ENCODE data around the genes PERP and REPS1.

GRCh38 chr6:136962635-136963113 is 40.6 kb downstream of the SLC35D3 start:
- PRO-cap, result no peak

DNA sequence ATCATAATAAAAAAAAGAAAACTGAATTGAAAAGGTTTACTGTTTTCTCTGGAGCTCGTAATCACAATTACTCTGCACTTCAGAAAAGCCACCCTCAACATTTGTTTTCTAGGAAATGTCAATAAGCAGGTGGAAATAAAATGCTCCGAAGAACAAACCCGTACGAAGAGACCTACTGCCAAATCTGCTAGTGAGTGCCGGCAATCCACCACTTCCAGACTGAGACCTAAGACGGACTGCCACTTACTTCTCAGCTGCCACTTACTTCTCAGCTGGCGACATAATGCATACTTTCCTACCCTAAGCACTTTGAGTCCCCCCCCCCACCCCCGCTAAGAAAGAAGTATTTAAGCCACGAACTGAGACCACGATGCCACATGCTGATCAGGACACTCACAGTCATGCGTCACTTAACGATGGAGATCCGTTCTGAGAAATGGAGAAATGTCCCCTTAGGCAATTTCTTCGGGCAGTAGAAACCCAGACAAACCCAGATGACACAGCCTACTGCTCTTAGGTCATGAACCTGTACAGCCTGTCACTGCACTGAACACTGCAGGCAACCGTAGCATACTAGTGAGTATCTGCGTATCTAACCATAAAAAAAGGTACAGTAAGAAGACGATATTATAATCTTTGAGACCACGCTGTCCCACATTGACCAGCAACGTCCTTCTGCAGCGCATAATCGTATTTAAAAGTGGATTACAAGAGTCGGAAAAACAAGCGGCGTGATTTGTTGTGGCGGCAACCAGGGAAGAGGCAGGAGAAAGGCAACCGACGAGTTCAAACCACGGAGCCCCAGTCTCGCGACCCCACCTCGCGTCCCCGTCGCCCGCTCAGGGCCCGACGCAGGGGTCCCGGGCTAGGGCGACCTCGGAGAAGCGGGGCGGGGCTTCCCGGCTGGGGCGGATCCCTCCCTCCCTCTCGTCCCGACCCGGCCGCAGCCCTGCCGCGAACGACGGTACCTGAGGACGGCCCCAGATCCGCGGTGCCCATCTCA is 609 bp downstream of the IFNGR1 start:
- PRO-cap, result bidirectional peak, plus-strand start at position 376 of the sequence, minus-strand start at position 221 of the sequence; bidirectional peak, plus-strand start at position 483 of the sequence, minus-strand start at position 437 of the sequence; bidirectional peak, plus-strand start at position 521 of the sequence, minus-strand start at position 555 of the sequence

GRCh38 chr6:137233722-137234061 is 14.5 kb upstream of the IFNGR1 start:
- PRO-cap, result no peak

DNA sequence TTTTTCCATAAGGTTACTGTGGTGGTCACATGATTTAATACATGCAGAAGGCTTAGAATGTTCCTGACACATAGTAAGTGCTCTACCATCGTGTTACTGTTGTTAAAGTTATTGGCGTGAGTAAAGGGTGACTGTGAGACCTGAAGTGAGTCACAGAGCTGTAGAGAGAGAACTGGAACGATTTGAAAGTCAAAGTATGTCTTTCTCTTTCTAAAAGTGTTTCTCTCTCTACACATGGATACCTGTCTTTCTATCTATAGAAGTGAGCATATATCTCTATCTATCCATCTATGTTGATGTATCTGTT is 153.9 kb upstream of the OLIG3 start:
- PRO-cap, result no peak

DNA sequence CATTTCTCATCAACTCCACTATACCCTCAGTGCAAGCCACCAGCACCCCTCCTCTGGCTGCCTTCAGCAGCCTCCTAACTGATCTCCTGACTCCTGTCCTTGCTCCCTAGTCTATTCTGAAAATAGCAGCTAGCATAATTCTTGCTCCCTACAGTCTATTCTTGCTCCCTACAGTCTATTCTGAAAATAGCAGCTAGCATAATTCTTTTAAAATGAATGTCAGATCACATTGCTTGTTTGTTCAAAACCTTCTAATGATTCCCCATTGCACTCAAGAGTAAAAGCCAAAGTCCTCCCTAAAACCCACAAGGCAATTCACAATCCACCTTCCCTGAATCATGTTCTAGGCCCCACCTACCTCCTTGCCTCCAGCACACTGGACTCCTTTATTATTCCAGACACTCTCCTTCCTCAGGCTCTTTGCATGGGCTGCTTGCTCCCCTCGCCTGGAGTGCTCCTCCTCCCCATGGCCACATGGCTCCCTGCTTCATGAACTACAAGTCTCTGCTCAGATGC is 164.2 kb upstream of the TNFAIP3 start:
- PRO-cap, result no peak

GRCh38 chr6:137780201-137781249 is 86.5 kb upstream of the TNFAIP3 start:
- PRO-cap, result no peak

GRCh38 chr6:137849214-137849771 is 17.8 kb upstream of the TNFAIP3 start:
- PRO-cap, result no peak

DNA sequence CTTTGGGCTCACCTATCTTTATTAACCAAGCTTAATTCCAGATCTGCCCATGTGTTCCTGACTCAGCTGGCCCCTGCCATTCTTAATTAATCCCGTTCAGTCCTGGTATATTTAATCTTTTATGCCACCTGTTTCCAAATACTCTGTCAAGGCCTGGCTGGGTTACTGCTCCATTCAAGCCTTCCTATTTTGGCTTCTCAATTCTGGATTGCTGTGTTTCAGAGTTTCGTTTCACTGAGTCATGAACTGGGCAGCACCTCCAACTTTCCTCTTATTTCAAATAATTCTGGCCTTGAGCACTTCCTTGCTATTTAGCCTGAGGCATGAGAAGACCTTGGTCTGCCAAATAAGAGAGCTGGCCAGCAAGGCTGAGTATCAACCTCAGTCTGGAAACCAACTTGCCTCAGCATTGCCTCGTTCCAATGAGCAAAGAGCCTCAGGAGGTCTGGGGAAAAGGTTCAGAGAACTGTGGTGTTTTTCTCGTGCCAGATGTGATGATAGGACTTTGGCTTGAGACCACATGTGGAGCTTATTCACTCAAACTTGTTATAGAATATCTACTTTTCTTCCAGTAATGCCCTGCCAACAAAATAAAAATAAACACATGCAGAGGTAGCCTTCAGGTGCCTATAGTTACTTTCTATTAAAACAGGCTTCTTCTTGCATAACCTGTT is 66.7 kb downstream of the TNFAIP3 start:
- PRO-cap, result no peak

GRCh38 chr6:138031358-138031826 is 75.8 kb downstream of the PERP start:
- PRO-cap, result no peak

DNA sequence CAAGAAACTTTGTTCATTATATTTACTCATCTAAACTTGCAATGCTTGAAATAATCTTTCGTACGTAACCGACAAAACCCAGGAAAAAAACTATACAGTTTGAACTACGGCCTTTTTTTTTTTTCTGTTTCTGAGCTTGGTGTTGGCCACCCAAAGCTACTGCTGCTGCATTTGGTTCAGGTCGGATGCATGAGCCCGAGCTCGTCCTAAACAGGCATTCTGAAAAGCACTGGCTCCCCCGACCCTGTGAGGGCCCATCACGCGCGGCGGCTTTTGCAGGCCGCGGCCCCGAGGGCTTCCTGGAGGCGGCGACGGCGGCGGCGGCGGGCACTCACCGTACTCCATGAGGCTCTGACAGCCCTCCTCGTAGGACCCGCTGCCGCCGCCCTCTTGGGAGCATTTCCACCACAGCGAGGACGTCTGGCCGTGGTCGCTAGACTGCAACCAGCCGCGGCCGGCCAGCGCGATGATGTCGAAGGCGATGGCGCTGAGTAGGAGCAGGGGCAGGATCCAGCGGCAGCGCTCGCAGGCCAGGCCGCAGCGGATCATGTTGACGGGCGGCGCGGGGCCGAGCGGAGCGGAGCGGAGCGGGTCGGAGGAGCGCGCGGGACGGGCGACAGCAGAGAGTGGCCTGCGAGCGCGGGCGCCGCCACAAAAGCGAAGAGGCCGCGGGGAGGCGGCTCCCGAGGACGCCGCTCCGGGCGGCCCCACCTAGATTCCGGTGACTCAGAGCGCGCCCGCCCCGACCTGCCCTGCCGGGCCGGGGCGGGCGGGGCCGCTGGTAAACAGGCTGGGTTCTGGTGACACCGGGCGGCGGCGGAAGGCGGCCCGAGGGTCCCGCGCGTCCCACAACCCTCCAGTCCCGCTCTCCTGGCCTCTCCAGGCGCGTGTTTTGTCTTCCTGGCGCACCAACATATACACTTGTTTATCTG is at the start of gene PERP:
Gene PERP (minus strand): TSS at position 628 of the 932 bp plus-strand sequence.
- PRO-cap, result bidirectional peak, plus-strand start at position 793 of the sequence, minus-strand start at position 628 of the sequence

GRCh38 chr6:138227099-138227921 is 9.0 kb upstream of the PBOV1 start:
- PRO-cap, result no peak

GRCh38 chr6:138772712-138773069 is 878 bp upstream of the CCDC28A start:
- PRO-cap, result no peak

- PRO-cap, result no peak
These were observed 1.0 kb downstream of the REPS1 start for GRCh38 chr6:138987035-138987425.

GRCh38 chr6:138987426-138988597 is at the start of gene REPS1:
Gene REPS1 (minus strand): TSS chr6:138988253.
- PRO-cap, result bidirectional peak, plus-strand start at chr6:138987723, minus-strand start at chr6:138987638; unidirectional peak, minus-strand start at chr6:138987939; bidirectional peak, plus-strand start at chr6:138988440, minus-strand start at chr6:138988282

GRCh38 chr6:139133453-139133652 is 1.5 kb upstream of the HECA start:
- PRO-cap, result bidirectional peak, plus-strand start at chr6:139133503, minus-strand start at chr6:139133235

DNA sequence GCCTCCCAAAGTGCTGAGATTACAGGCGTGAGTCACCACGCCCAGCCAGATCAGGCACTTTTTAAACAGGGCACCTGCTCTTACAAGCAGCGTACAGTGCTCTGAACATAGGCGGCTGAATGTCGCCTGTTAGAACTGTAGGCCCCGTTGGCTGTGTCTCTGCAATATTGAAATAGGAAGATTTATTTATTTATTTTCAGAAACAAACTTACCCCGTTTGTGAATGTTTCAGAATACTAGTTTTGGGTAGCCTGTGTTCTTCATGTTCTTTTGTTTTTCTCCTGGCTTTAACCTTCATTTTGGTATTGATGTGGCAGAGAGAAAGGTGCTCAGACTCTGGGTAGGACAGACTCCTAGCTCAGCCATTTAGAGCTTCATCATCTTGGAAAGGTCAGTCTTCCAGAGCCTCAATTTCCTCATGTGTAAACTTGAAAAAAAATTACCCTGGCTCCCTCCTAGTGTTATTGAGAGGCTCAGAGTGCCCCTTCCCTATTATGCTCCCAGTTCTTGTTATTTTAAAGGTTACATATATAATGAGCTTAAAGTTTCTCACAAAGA is 2.1 kb downstream of the HECA start:
- PRO-cap, result bidirectional peak, plus-strand start at position 305 of the sequence, minus-strand start at position 161 of the sequence

DNA sequence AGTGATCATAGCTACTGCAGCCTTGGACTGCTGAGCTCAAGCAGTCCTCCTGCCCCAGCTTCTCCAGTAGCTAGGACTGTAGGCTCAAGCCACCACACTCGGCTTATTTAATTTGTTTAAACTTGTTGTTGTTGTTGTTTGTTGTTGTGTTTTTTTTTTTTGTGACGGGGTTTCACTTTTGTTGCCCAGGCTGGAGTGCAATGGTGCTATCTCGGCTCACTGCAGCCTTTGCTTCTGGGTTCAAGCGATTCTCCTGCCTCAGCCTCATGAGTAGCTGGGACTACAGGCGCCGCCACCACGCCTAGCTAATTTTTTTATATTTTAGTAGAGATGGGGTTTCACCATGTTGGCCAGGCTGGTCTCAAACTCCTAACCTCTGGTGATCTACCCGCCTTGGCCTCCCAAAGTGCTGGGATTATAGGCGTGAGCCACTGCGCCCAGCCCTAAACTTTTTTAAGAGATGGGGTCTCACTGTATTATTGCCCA is 36.9 kb downstream of the HECA start:
- PRO-cap, result no peak

- PRO-cap, result no peak
These were observed 98.0 kb upstream of the CITED2 start for GRCh38 chr6:139472327-139473042.

DNA sequence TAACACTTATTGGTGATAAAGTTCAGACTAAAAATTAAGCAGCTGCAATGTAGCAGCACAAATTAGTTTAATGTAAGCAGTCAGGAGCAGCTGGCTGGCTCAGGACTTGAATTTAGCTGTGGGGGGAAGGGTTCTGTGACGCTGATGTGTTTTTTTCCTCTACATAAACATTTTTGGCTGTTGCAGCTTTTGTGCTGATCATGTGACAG is 100.3 kb upstream of the CITED2 start:
- PRO-cap, result no peak

DNA sequence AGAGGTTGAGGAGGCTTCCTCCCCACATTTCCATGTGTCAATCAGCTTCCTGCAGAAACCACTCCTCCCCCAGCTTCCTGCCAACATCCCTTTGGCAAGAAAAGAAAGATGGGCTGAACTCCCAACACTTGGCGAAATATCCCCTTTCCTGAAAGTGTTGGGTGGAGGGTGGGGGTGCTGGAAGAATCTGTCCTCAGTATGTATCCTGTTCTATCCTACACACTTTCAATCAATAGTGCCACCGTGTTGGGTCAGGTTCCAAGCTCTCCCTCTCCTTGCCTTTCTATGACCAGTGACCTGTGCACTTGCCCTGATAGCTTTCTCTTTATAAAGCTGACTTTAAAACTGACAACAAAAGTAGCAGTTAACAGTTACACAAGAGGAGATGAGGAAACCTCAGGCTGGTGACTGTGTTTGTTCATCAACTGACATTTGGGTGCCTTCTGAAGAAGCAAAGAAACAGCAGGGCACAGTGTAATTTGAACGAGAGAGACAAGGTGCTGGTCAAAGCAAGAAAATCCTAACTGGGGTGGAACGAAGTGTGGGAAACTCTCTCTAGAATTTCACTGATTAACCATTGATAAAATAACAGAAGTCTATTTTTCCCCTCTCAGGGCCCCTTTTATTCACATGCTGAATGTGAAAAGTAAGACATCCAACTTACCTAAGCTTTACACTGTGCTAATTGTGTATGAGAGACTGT is 252.2 kb upstream of the CITED2 start:
- PRO-cap, result no peak